Gastrocnemius medialis (tissue), 3 donors: ENCODE results near the genes FGFBP2 and FAM184B.

GRCh38 chr4:15374014-15375145 is 53.5 kb upstream of the C1QTNF7 start:
- PRO-cap: no peak
- RAMPAGE, long total RNA, 3 experiments: no peak in any of the 3 experiments

GRCh38 chr4:15400791-15401793 is 26.7 kb upstream of the C1QTNF7 start:
- PRO-cap: no peak
- RAMPAGE, long total RNA, 3 experiments: no peak in any of the 3 experiments

DNA sequence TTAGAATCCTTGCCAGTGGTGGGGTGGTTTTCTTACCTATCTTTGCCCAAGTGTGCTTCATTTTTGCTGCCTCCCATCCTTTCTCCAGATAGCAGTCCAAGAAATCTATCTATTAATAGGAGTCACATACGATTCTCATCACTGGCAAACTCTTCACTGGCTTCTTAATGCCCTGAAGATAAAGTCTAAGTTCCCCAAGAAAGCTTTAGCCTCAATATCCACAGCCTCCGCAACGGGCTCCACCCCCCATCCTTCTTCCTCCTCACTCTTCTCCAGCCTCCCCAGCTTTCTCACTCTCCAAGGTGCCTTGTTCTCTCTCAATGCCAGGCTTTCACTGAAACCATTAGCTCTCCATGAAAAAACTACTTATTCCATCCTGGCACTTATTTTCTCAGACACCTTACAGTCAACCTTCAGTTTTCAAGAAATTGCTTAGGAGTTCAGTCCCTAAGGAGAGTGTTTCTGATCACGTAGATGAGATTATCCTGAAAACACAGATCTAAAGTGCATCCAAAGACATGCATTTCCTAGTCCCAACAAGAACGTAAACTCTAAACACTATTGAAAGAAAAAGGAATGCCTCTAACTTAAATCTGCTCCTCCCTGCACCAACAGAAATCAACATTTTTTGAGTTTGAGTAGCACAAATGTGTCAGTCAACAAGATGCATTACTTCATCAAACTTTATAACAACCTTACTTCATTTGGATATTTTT is 7.8 kb upstream of the C1QTNF7 start:
- PRO-cap: no peak
- RAMPAGE, long total RNA, 3 experiments: no peak in any of the 3 experiments

DNA sequence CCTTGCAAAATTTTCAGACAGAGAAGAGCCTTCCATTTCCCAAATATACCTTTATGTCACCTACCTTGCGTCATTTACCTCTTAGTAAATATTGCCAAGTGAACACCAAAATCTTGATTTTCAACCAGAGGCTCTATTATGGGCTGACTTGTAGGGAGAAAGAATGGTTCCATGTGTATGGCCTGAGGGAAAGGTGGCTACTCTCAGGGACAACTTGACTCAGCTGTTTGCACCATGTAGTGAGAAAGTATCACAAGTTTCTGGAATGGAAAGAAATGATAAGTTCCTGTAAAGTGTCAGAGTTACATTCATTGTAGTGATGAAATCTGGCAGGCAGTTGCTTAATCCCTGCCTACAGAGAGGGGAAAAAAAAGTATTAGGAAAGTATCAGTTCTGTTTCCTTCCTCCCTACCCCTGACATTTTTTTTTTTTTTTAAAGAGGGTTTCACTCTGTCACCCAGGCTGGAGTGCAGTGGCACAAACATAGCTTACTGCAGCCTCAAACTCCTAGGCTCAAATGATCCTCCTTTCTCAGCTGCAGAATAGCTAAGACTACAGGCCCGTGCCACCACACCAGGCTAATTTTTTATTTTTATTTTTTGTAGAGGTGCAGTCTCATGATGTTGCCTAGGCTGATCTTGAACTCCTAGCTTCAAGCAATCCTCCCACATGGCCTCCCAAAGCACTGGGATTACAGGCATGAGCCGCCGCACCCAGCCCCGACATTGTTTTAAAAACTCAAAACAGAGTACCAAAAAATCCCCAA is 4.7 kb upstream of the FBXL5 start:
- PRO-cap: no peak
- RAMPAGE, long total RNA, 3 experiments: no peak in any of the 3 experiments

- PRO-cap: unidirectional peak, minus-strand start at chr4:15665875
- RAMPAGE, long total RNA, 3 experiments: no peak in any of the 3 experiments
Measured at GRCh38 chr4:15665804-15666281, 10.7 kb upstream of the FBXL5 start.

DNA sequence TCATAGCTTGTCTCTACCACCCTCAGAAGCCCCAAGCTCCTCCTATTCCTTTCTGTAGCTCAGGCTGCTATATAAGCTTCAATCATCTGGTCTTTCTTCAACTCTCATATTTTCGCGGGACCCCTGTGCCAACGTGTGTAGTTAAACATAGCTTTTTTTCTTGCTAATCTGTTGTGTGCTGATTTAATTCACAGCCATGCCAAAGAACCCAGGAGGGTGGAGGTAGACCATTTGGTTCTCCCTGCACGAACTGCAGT is 21.1 kb upstream of the CD38 start:
- PRO-cap: no peak
- RAMPAGE, long total RNA, 3 experiments: no peak in any of the 3 experiments

DNA sequence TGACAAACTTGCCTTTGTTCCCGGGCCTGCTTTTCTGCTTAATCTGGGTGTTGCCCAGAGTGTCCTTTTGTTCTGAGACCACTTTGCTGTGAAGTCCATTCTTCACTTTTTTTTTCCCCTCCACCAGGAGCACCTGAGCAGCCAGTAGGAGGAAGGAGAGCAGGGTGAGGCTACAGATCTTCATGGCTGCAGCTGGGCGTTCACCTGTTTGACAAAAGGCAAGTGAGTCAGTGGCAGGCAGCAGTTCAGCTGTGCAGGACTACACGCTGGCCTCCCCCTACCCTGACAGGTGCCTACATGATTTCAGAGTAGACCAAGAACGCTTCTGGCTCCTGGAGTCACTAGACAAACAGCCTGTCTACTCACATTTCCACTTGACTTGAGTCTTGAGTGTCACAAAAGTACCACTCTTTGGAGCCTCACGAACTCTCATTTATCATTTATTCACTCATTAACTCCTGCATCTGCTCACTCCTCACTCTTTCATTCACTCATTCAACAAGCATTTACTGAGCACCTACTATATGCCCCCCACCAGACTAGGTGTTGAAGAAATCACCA is 2.0 kb downstream of the FGFBP1 start:
- PRO-cap: no peak
- RAMPAGE, long total RNA, 3 experiments: no peak in any of the 3 experiments

GRCh38 chr4:15962634-15963588 is at the start of gene FGFBP2:
TSS of gene FGFBP2 (minus strand) at chr4:15963175.
- PRO-cap: no peak
- RAMPAGE, long total RNA, 3 experiments: start-site peak on the minus strand in 1 of 3 experiments, at chr4:15963166-15963175 at its widest, 6 reads per replicate

GRCh38 chr4:16001490-16001981 is 38.6 kb upstream of the FGFBP2 start:
- PRO-cap: no peak
- RAMPAGE, long total RNA, 3 experiments: no peak in any of the 3 experiments

DNA sequence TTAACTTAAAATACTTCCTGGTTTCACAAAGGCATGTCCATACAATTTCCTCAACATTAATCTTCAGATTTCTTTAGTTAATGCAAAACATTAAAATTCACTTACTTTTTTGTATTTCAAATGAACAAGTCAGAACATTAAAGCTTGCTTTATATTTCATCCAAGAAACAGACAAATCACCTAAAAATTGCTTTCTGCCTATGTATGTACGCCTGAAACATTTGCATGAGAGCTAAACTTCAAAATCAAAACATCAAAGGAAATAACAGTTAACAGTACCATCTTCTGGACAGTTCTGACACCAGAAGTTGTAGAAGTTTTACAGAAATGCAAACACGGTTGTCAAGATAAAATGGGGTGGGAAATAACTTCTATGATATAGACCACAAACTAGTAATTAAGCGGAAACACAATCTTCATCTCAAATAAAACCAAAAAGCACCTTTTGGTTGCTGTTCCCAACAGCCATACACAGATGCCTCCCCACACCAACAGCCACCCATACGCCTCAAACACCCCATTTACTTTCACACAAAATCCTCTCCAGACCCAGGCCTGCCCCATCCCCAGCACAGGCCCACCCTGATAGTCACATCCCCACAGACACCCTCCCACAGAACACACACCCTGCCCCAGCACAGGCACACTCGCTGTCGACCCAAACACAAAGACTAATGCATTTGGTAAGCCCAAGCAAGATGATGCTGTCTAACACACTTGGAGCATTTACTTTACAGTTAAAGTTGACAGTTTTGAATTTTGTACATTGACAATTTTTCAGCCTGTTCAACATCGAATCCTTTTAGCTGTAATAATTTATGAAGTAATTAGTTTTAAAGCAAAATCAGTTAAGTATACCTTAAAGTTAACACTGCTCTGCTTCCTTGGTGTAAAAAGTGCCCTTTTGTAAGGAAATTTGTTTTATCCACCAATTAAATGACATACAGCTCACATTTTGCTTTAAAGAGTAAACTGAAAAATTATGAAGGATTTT is 64.3 kb downstream of the TAPT1 start:
- PRO-cap: no peak
- RAMPAGE, long total RNA, 3 experiments: no peak in any of the 3 experiments

DNA sequence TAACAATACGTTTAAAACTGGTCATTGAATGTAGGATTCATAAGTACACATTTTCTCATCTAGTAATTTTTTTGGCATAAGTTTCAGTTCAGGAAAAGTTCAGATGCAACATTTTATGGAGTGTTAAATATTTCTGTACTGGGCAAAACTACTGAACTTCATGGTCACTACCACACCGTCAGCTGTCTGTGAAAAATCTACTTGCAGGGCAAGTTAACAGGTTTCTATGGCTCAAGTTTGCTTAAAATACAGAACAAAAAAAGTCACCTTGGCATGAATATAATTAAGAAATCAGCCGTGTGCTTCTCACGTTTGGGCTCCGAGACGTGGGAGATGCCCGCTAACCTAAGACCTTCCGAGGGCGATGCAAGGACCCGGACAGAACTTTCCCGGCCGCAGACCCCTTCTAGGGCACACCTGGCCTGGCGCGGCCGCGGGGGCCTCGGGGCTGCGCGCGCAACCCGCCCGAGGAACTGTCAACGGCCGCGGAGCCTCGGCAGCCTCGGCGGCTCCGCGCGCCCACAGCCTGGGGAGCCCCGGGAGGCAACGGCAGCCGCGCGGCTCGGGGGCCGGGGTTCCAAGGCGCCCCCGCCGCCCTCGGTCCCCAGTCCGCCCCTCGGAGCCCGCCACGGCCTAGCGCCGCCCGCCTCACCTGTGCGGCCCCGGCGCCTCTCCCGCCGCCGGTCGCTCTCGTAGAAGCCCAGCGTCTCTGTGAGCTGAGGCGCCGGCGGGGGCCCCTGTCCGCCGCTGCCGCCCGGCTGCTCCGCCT is 480 bp downstream of the TAPT1 start:
- PRO-cap: unidirectional peak, plus-strand start at position 309 of the sequence; unidirectional peak, plus-strand start at position 472 of the sequence
- RAMPAGE, long total RNA, 3 experiments: no peak in any of the 3 experiments

DNA sequence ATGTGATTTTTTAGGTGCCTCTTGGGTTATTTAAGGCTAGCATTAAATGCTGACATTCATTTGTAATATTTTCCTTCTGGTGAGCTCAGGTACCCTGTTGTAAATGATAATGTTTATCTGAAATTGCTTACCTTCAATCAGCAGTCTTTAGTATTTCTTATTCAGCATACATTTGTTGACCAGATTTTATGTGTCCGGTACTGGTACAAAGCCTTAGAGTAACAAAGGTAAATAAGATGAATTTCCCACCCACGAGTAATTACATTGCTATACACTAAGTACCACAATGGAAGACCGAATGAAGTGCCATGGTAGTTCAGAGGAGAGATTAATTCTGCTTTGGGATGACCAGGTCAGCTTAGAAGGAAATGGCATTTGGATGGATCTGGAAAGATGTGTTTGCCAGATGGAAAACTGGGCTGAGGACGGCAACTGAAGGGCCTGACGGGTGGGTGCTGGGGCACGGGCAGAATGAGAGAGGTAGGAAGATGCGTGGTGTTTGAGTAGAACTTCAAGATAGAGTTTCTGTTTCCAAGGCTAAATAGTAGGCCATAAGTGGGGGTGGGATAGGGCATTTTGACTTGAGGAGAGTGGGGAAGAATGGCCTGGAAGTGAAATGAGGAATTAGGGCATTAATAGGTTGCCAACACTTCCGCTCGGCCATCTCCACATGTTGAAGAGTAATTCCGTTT is 7.9 kb upstream of the TAPT1 start:
- PRO-cap: no peak
- RAMPAGE, long total RNA, 3 experiments: no peak in any of the 3 experiments

- PRO-cap: no peak
- RAMPAGE, long total RNA, 3 experiments: no peak in any of the 3 experiments
Measured at GRCh38 chr4:17501626-17501951, 10.3 kb downstream of the QDPR start.

GRCh38 chr4:17781026-17781761 is at the start of gene FAM184B:
TSS of gene FAM184B (minus strand) at chr4:17781621.
- PRO-cap: no peak
- RAMPAGE, long total RNA, 3 experiments: no peak in any of the 3 experiments

GRCh38 chr4:18022747-18023092 is 1.2 kb upstream of the LCORL start:
- PRO-cap: no peak
- RAMPAGE, long total RNA, 3 experiments: no peak in any of the 3 experiments

- PRO-cap: no peak
- RAMPAGE, long total RNA, 3 experiments: no peak in any of the 3 experiments
Measured at GRCh38 chr4:18418074-18418550, 396.6 kb upstream of the LCORL start.

DNA sequence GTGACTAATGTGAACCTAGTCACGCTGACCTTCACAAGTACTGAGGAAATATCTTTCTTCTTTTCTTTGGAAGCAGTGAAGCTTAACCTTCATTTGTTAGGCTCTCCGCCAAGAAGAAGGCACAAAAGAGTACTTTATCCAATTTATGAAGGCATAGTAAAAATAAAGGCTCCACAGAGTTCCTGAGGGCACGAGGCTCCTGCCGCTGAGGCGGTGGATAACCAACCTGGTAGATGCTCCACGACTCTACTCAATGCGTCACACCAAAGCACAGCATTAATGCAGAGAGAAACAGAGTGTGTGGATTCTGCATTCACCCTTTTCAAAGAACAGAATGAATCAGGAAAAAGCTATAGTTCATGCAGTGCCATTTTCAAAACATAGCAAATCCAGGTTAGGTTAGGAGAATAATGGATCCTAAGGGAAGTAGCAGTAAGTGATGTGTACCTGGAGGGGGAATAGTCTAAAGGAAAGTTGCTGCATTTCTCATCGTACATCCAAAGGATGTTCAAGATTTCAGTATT is 475.5 kb upstream of the SLIT2 start:
- PRO-cap: no peak
- RAMPAGE, long total RNA, 3 experiments: no peak in any of the 3 experiments

GRCh38 chr4:20244123-20244445 is 7.6 kb upstream of the SLIT2 start:
- PRO-cap: no peak
- RAMPAGE, long total RNA, 3 experiments: no peak in any of the 3 experiments

GRCh38 chr4:20253279-20253612 is 1.5 kb downstream of the SLIT2 start:
- PRO-cap: no peak
- RAMPAGE, long total RNA, 3 experiments: no peak in any of the 3 experiments

GRCh38 chr4:20488563-20489172 is 211.6 kb upstream of the PACRGL start:
- PRO-cap: no peak
- RAMPAGE, long total RNA, 3 experiments: no peak in any of the 3 experiments